Fibroblast of the aortic adventitia (primary cell): ENCODE results near the genes SULT2A1 and PPP1R15A.

GRCh38 chr19:47886164-47886594, at the start of gene SULT2A1:
SULT2A1 (minus strand) TSS chr19:47886315.
- CAGE, long polyA plus RNA, result no peak

- CAGE, long polyA plus RNA, result no peak
These were observed 16.2 kb downstream of the LIG1 start for GRCh38 chr19:48153761-48154460.

GRCh38 chr19:48186508-48187070, 16.1 kb downstream of the ZSWIM9 start:
- CAGE, long polyA plus RNA, result no peak

DNA sequence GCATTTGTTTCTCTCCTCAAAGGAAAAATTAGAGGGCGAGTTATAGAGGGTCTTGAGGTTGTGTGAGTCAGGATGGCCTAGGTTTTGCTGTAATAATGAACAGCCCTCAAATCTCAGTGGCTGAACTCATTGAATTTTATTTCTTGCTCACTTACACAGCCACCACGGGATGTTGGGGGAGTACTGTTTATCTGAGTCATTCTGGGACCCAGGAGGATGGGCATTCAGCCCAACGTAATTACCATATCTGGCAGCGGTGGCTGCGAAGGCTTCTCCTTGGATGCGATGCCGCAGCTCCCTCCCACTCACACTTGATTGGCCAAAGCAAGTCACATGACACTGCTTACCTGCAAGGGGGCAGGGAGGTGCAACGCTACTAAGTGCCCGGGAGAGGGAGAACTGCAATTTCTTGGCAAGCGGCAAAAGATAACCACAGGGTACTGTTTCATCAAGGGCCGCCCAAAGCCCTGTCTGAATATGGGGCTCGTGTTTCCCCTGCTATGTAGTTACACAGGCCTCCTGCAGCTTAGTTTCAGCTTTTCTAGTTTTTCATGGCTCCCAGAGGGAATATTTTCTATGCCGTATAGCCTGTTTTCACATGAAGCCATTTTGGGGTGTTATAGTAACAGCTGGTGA, 19.9 kb downstream of the ZSWIM9 start:
- CAGE, long polyA plus RNA, result no peak

- CAGE, long polyA plus RNA, result no peak
These were observed 25.0 kb downstream of the ZSWIM9 start for GRCh38 chr19:48195022-48196361.

DNA sequence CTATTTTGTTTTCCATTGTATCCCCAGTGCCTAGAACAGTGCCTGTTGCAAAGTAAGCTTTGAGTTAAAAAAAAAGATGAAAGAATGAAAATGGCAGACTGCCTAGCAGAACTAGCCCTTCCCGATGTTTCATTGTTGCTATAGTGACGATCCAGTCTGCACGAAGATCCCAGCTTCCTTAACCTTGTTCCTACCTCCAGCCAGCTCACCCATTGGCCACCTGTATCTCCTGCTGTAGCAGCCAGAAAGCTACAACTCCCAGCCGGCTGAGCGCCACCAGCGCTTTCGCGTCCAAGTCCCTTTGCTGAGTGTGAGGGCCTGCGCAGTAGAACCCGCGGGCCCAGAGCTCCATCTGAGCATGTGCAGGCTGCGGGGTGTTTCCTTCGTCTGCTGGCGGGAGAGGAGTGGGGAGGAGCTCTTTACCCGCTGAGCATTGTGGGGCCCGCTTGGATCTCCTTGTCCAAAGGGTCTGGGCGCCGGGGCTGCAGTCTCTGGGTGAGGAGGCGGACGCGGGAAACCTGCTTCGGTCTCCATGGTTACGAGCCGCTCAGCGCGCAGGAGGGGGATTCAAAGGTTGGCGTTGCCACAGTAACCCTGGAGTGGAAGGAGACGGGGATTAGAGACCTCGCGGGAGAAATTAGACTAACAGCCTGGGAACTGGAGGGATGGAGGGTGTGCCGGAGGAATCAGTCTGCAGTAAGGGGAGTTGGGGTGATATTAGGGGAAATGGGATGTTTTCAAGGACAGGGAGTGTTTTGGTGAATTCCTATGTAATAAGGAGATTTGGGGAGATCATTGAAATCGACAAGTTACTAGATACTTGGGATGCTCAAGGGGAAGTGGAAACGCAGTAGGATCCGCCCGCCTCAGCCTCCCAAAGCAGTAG, 33.4 kb downstream of the ZSWIM9 start:
- CAGE, long polyA plus RNA, result no peak

DNA sequence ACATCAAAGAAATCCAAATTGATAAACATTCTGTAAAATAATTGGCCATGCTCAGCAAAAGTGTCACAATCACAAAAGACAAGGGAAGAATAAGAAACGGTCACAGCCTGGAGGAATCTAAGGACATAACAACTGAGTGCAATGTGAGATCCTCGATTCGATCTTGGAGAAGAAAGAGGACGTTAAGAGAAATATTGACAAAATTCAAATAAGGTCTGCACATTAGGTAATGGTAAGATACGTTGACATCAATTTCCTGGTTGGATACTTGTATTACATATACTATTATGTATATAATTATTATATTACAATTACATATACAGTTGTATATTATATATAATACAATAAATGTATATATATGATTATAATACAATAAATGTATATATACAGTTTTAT, 1.1 kb upstream of the CARD8 start:
- CAGE, long polyA plus RNA, result no peak

- CAGE, long polyA plus RNA, result no peak
These were observed 15.7 kb downstream of the TMEM143 start for GRCh38 chr19:48347865-48348642.

GRCh38 chr19:48465004-48465225, 4.3 kb upstream of the CYTH2 start:
- CAGE, long polyA plus RNA, result no peak

GRCh38 chr19:48492953-48494143, 18.3 kb downstream of the LMTK3 start:
- CAGE, long polyA plus RNA, result no peak

DNA sequence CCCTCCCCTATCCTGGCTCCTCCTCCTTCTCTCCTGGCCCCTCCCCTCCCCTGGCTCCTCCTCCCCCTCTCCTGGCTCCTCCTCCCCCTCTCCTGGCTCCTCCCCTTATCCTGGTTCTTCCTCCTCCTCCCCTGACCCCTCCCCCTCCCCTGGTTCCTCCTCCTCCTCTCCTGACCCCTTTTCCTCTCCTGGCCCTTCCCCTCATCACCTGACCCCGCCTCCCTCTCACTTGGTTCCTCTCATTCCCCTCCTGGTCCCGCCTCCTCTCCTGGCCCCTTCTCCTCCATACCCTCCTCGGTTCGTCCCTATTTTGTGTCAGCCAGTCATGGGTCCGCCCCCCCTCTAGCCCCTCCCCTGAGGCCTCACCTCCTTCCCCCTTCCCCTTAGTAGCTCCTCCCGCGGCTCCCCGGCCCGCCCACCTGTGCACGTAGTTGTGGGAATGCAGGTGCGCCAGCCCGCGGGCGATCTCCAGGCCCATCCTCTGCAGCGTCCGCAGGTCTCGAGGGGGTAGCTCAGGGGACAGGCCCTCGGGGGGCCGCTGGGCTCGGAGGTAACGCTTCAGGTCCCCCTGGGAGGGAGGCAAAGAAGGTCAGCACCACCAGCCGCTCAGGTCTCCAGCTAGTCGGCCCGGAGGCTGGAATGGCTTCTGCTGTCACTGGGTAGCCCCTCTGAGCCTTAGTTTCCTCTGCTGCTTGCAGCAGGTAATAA, 9.5 kb downstream of the LMTK3 start:
- CAGE, long polyA plus RNA, result no peak

- CAGE, long polyA plus RNA, result no peak
These were observed 1.1 kb upstream of the FAM83E start for GRCh38 chr19:48615658-48616607.

GRCh38 chr19:48628424-48629465, 8.4 kb downstream of the DBP start:
- CAGE, long polyA plus RNA, result no peak

DNA sequence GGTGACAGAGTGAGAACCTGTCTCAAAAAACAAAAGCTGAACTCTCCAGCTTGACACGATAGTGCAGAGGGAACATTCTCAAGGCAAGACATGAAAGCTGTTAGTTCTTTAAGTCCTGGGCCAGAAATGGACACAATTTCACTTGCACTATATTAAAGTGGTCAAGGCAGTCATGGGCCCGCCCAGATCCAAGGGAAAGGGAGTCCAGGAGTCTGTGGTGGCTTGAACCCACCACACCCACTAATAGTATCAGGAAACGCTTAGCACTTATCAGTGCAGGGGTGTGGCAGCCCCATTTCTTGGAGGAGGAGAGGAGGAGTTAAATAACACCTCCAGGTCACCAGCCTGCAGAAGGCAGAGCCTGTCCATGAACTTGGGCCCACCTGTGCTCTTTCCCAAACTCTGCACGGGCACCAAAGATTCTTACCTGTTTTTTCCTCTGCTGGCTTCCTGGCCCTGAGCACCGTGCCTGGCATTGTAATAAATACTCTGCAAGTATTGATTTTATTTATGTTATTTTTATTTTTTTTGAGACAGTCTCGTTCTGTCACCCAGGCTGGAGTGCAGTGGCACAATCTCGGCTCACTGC, 5.4 kb upstream of the NTN5 start:
- CAGE, long polyA plus RNA, result no peak

GRCh38 chr19:48715648-48716237, 3.8 kb downstream of the MAMSTR start:
- CAGE, long polyA plus RNA, result no peak

DNA sequence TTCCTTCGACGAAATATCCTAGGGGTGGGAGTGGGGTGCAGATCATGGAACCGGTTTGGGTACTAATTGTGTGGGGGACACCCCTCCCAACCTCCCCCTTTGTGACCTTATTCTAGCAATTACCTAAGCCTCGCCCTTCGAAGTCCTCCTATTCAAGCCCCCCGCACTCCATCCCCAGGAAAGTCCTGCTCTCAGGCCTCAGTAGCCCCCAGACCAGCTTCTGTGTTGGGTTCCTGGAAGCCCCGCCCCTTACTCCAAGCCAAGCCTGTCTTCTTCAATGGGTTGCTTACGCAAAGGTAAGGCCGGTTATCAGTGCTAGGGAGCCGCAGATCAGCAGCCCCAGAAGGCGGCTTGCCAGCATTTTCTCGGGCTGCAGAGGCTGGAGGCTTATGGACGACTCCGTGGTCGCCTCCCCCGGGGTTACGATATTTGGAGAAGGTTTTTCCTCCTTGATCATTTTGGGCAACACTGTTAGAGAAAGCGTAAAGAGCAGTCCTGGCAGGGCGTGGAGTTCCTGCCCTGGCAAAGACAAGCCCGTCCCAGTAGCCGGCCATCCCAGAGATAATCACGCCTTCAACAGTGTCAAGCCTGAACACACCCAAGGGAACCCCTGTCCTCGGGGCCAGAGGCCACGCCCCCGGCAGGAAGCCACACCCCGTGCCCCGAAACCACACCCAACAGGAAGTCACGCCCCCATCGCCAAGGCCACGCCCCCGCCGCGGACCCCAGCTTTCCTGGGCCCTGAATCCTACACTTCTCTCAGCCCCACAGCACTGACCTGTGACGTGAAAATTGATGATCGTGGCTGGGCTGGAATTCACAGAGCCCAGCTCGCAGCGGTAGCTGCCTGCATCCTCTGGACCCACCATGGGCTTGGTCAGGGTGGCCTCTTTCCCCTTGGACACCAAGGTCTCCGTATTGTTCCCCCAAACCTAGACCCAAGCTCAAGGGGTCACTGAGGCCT, 883 bp upstream of the RASIP1 start:
- CAGE, long polyA plus RNA, result no peak

DNA sequence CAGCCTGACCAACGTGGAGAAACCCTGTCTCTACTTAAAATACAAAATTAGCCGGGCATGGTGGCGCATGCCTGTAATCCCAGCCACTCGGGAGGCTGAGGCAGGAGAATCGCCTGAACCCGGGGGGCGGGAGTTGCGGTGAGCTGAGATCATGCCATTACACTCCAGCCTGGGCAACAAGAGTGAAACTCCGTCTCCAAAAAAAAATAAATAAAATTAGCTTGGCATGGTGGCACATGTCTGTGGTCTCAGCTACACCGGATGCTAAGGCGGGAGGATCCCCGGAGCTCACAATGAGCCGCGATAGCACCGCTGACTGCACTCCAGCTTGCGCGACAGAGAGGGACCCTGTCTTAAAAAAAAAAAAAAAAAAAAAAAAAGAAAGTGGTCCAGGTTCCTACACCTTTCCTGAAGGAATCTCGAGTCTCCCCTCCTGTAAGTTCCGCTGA, 662 bp downstream of the FUT1 start:
- CAGE, long polyA plus RNA, result no peak

- CAGE, long polyA plus RNA, result no peak
These were observed 17.5 kb downstream of the BCAT2 start for GRCh38 chr19:48793322-48793667.

GRCh38 chr19:48813561-48813800, 2.7 kb upstream of the BCAT2 start:
- CAGE, long polyA plus RNA, result no peak

- CAGE, long polyA plus RNA, result no peak
These were observed at the start of gene PPP1R15A for GRCh38 chr19:48872267-48872856. PPP1R15A (plus strand) TSS chr19:48872421.